Trachea (tissue), 1 donor: Measurements from ENCODE around the genes PASK and ANO7.

- PRO-cap = no peak
These were observed 38.1 kb downstream of the KIF1A start for GRCh38 chr2:240781783-240782426.

- PRO-cap = no peak
These were observed 7.6 kb downstream of the CROCC2 start for GRCh38 chr2:240913687-240914264.

GRCh38 chr2:241008761-241009646, 10.6 kb downstream of the SNED1 start:
- PRO-cap = no peak

- PRO-cap = no peak
These were observed 36.8 kb downstream of the MTERF4 start for GRCh38 chr2:241065058-241065844.

DNA sequence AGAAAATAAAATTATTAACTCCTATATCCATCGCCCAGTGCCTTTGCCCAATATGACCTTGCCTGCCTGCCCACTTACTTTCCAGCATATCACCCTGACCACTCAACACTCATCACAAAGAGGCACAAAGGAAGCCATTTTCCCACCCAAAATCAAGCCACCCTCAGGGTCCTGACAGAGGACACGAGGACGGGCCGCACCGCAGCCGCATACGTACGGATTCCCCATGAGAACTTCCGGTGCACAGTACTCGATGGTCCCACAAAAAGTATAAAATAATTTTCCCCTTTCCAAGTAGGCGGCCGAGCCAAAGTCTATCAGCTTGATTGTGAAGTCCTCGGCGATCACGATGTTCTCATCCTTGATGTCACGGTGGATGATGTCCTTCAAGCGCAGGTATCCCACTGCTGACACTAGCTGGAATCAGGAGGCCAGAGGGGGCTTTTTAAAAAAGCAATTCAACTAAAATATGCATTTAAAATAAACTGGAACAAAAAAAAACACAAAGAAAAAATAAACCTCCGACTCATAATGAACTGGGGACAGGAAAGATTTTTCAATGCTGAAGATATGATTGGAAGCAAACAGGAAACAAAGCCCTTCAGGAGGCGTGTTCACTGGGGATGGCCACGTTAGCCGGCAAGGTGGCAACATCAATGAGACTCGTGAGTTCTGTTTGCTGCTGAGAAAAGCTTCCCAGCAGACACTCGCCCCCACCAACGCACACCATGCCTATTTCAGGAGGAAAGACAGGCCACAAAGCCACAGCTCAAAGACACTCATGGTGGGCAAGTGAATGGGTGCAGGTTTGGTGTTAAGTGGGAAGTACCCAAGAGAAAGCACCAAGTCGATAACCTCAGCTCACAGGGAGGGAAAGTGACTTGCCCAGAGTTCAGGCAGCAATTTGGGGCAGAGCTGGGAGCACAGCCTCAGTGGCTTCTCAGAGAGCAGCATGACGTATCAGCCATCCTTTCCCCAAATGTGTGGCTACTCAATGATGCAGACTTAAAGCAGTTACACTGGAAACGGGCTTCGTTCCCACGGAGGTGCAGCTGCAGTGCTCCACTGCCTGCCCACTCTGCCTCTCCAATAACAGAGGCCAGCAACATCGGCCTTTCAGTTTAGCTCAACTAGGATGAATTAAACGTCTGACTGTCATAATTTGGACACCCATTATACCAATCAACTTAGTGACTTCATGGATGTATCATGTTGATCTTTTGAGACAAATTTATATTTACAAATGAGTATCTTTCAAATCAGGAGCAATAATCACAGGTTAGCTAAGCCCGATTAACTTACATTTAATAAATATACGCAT, 10.4 kb upstream of the MTERF4 start:
- PRO-cap = no peak

- PRO-cap = no peak
These were observed 13.5 kb downstream of the PASK start for GRCh38 chr2:241135704-241136270.

- PRO-cap = no peak
These were observed 584 bp downstream of the PASK start for GRCh38 chr2:241148674-241149101.

DNA sequence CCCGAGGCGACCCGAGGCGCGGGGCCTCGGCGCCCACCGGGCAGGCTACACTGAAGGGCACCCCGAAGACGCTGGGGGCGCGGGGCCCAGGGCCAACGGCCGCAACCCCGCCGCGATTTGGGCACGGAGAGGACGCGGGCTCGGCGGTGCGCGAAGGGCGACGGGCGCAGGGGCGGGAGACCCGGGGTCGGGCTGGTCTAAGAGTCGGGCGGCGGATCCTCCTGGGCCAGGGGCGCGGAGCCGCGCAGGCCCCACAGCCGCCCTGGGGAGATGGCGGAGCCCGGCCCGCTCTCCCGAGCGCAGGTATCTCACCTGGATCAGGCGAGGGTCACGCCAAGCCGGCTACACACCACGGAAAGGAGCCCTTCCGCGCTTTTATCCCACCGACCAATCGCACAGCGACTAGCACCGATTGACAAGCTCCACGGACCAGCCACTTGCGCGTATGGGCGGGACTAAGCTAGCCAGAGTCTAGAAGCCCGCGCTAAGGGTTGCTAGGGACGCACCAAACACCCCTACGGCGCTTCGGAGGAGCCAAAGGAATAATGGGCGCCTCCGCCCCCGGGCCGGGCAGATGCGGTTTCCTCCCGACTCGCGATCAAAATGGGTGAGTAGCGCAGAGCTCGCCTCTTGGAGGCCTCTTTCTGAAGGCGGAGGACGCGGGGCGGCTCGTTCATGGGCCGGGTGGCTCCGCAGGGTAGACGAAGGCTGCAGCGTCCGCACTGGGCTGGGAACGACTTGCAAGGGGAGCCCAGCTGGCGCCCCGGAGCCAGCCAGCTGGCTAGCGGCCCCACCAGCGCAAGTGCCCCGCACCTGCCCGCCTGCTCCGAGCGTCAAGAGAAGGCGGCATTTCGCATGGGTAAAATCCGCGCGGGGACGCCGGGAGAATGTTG, at the start of gene PASK:
TSS of gene PASK (minus strand) at position 371 of the 893 bp plus-strand sequence.
- PRO-cap = no peak

GRCh38 chr2:241188325-241188848, at the start of gene ANO7:
Gene ANO7 (plus strand): TSS chr2:241188677.
- PRO-cap = no peak

- PRO-cap = unidirectional peak, plus-strand start at chr2:241223952
These were observed 35.3 kb downstream of the ANO7 start for GRCh38 chr2:241223727-241224141.

DNA sequence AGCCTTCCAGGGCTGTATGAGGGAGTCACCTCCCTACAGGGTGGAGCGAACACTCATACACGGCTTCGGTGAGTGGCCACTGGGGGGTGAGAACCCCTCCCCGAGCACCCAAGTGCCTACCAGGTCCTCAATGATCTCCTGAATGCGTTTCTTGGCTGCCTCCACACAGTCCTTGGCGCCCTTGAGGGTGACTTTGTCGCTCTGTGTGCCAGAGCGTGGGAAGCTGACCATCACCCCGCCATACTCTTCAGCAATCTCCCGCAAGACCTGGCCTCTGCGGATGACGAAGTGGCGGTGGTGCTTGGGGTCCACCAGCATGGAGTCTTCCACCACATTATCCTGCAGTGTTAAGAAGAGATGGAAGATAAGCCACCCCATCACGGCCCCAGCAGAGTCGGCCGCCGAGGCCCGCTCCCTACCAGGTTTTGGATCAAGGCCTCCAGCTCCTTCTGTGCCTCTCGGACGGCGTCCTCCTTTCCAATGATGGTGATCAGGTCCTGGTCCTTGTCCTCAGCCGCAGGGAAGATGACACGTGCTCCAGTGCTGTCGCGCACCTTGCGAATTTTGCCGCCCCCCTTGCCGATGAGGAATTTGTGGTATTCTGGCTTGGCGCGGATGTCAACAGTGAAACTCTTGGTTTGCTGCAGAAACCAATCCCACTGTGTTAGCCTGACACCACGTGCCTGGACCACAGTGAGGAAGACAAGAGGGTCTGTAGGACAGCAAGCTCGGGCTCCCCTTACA, 51.2 kb downstream of the ANO7 start:
- PRO-cap = no peak

- PRO-cap = no peak
These were observed 60.4 kb downstream of the HDLBP start for GRCh38 chr2:241254958-241255655.

DNA sequence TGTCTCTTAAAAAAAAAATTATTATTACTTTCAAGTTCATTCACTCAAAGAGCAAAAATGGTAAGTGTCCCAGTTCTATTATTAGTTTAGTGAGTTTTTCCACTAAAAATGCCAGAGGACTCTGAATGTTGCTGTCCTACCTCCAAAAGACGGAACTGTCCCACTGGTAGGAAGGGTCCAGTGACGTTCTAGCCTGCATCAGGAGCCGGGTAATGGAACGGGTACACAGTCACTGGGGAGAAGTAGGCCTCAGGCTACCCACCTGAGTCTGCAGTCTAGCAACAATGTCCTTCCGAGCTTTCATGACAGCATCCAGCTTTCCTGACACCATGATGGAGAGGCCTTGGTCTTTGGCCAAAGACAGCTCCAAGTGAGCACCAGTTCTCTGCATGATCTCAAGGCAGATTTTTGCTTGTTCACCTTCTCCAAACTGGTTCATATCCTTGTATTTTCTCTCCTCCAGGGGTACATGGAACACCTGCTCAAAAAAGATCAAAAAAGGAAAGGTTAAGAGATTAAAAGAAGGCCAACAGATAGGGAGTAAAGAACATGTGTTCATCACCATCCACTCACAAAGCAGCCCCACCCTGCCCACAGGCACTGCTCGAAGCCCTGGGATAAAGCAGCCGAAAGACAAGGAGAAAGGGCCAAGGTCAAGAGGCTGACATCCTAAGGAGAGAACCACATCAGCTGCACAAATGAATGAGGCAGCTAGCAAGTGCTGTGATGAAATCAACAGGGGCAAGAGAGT, 52.8 kb downstream of the HDLBP start:
- PRO-cap = no peak

DNA sequence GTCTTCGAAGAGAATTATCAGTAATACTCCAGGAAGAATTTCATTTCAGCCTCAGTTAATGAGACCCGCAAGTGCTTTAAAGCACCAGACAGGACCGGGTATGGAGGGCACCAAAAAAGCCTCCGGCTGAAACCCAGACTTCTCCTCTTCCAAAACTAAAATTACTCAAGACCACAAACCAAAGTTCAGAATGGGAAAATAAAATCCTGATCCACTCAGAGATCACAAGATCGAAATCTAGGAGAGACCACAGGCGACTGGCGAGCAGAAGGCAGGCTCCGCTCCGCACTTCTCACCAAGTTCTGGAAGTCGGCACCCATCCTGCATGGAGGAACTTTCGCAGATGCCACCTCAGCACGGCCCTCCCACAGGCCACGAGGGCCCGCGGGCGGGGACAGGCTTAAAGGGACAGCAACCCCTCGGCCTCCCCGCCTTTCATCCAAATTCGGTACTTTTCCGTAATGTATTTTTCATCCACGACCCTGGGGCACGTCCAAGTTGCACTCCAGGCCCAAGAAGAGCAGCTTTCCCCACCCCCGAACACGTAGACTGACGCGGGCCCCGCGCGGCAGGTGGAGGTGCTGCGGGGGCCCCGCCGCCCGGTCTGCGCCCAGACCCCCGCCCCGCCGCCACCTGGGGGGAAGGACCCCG, 43.7 kb downstream of the HDLBP start:
- PRO-cap = bidirectional peak, plus-strand start at position 496 of the sequence, minus-strand start at position 297 of the sequence

- PRO-cap = no peak
These were observed 2.5 kb downstream of the HDLBP start for GRCh38 chr2:241312968-241313455.

DNA sequence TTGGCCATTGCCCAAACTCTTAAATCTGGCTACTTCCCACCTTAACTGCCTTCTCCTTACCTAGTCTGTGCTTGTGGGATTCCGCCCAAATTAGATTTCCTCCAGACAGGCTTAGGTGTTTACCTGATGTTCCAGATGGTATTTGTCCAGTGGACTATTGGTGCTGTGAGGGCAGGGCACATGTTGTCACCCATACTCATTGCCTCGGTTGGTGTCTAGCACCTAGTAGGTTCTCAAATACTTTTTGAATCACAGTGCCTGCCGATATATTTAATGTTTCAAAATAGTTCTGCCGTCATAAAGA, 1.0 kb downstream of the SEPTIN2 start:
- PRO-cap = no peak

DNA sequence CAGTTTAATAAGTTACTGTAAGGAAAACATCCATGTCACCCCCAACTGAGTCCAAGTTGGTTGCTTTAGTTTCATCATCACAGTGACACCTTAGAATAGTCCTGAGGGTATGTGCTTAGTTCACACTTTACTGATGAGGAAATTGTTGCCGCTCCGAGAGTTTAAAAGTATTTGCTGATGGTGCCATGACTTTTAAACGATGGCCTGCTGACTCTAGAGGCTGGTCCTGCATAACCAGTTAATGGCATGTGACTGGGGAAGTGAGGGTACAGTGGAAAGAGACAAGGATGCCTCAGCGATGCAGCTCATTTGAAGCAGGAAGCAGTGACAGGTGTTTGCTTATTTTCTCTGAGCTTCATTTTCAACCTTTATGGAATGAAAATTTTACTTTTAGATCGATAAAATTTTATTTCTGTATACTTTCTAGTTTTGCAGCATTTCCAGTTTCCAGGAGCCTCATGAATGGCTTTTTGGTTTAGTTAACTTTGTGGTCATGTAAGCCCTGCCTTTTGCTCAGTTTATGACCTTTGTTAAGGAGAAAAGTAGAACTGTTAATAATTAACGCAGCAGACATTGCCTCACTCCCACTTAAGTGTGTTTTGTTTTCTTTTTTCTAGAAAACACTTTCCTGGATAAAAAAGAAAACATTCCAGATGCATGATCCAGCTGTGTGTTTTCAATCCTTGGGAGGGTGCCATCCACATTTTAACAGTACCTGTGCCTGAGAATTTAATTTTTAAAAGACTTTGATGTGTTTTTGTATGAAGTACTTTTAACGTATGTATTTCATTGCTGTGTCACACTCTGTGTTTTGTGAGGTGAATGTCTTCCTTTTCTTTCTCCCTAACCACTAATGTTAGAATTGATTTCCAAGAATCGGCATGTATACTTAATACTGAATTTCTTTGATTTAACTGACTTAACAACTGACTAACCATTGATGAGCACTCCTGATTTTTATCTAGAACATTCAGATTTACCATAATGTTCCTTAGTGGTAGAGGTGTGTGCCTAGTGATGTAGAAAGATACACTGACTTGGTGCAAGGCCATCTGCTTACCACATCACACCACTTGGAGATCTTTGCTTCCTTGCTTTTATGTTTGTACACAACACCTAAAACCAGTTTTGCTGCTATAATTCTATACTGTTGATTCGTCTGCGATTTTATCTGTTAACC, 4.3 kb upstream of the FARP2 start:
- PRO-cap = no peak

DNA sequence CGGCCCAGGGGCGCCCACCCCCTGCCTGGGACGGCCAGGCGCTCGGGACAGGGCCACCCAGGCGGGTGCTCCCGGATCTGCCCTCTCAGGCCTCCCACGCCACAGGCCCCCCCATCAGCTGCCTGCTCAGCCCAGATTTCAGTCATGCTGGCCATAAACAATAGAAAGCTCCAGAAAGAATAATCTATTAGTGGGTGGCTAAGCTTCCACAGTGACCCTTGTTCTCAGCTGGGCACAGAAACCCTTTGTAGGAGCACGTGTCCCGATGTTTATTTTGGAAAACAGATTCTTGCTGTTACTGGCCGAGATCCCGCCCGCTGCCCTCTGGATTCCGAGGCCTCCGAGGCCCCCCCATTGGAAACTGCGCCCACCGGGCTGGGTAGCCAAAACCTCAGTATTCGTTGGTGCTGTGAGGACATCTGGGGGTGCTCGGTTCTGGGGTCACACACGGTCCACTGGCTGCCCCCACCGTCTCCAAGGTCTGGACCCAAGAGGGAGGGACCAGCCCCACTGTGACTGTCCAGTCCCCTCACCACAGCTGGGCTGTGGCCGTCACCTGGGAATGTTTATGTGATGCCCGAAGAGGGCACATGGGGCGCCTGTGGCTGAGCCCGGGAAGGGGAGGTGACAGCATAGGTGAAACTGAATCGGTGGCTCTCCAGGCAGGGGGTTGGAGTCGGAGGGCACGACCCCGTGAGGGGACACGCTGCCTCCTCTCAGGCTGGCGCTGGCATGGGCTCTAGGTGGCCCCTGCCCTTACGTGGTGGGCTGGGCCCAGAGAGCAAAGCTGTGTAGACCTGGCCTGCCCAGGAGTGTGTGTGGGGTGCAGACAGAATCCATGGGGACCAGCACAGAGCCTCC, 1.5 kb downstream of the BOK start:
- PRO-cap = no peak

GRCh38 chr2:241561670-241562753, 3.5 kb downstream of the BOK start:
- PRO-cap = unidirectional peak, minus-strand start at chr2:241561966; unidirectional peak, minus-strand start at chr2:241561993

DNA sequence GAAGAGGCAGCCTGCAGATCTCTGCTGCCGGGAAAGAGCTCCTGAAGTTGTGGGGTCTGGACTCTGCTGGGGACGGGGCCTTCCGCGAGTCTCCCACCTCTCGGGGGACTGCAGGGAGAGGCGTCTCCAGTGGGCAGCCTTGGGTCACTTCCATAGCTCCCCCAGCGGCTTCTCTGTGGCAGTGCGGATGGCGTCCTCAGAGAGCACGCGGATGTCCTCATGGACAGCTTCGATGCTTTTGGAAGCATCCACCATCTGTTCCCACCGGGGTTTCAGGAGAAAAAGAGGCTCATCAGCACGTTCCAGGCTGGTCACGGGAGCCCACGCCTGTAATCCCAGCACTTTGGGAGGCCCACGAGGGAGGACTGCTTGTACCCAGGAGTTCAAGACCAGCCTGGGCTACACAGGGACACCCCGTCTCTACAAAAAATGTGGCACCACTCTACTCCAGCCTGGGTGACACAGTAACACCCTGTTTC, 10.6 kb downstream of the DTYMK start:
- PRO-cap = no peak